Neural cell (in vitro differentiated cells): Measurements from ENCODE around the gene UTP6.

GRCh38 chr17:31549055-31549366 lies 157.5 kb downstream of the RAB11FIP4 start:
- RAMPAGE, long total RNA = no peak

- RAMPAGE, long total RNA = no peak
Measured at GRCh38 chr17:31549367-31550347, 158.2 kb downstream of the RAB11FIP4 start.

DNA sequence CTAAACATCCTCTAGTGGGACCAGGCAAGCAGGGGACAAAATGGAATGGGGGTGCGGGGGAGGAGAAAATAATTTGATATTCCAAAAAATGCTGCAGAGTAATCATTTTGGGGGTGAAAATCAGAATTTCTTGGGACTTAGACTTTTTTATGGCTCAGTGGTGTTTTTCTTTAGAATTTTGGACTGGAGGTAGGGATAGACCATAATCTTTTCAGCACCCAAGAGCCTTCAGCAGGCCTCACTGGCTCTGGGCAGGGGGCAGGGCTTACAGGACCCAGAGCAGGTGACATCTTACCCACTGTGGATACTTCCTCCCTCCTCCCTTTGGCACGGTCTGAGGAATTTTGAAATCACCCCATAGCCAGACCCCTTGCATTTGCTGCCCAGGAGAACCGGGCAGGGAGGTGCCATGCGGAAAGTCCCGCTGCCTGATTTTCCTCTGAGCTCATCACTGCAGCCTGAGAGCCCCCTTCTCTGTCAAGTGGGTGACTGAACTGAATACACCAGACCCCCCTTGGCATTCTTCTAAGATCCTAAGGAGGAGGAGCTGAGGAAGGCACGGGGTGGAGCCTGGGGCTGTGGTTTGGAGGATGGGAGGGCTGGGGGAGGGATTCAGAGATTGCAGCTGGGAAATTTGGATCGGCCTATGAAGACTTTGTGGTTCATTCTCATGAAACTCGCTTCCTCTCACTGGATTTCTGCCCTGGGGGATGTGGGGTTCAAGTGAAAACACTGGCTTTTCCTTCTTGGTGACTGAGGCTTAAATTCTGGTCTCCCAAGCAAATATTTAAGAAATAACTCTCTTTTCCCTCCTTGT lies 173.4 kb downstream of the RAB11FIP4 start:
- RAMPAGE, long total RNA = no peak

DNA sequence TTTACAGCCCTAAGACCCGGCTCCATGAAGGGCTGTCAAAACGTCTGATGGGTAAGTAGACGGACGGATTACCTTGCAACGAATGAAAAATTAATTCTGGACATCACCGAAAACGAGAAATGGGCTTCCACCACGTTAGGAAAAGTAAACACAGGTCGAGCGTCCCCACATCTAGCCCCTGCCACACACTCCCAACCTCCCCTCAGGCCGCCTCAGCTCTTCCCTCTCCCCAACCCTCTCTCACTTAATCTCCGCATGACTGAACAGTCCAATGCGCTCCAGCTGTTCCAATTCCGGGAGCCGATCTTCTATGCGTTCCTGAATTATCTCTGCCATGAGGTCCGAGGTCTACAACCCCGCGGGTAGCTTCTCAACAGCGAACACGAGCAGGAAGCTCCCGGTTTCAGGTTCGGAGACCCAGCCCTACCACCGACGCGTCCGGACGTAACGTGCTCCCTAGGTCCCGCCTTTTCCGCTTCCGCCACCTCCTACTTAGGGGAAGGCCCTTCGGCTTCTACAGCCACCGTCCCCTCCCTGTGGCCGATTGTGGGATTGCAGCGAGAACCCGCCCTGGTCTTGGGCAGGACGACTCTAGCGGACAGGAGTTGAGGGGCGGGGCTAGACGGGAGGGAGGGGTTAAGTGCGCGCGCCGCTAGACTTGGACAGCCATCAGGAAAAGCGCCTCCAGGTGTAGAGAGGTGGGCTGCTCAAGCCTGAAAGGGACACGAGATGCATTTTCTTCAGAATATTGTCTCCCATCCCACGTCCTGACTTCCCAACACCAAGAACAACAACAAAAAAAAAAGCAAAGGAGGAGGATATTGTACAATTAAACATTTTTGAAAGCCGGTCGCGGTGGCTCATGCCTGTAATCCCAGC lies at the start of gene UTP6:
TSS of gene UTP6 (minus strand) at position 417 of the 879 bp plus-strand sequence.
- RAMPAGE, long total RNA = start-site peak on the minus strand centred at position 411 of the sequence, 72 bp wide, 2,499 and 708 reads in 2 replicates

DNA sequence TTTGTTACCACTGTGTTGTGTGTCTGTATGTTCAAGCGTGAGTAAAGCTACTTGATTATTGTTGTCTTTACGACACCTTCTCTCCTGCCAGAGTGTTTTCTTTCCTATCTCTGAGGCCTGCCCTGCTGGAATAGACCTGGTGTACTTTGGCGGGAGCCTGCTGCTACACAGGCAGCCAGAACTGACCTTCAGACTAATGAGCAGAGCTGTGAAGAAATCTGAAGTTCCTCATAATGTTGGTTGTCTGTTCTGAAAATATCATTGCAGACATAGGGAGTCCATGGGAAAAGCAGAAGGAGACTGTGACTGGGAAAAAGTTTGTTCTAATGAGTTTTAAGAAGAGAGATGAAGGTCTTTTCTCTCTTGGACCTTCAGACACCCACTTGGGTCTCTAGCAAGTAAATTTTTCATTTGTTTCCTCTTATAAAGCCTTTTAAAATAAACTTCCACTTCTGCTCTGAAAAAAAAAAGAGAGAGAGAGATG lies 9.9 kb downstream of the RHOT1 start:
- RAMPAGE, long total RNA = no peak

- RAMPAGE, long total RNA = no peak
Measured at GRCh38 chr17:32340967-32341541, 919 bp downstream of the C17orf75 start.

DNA sequence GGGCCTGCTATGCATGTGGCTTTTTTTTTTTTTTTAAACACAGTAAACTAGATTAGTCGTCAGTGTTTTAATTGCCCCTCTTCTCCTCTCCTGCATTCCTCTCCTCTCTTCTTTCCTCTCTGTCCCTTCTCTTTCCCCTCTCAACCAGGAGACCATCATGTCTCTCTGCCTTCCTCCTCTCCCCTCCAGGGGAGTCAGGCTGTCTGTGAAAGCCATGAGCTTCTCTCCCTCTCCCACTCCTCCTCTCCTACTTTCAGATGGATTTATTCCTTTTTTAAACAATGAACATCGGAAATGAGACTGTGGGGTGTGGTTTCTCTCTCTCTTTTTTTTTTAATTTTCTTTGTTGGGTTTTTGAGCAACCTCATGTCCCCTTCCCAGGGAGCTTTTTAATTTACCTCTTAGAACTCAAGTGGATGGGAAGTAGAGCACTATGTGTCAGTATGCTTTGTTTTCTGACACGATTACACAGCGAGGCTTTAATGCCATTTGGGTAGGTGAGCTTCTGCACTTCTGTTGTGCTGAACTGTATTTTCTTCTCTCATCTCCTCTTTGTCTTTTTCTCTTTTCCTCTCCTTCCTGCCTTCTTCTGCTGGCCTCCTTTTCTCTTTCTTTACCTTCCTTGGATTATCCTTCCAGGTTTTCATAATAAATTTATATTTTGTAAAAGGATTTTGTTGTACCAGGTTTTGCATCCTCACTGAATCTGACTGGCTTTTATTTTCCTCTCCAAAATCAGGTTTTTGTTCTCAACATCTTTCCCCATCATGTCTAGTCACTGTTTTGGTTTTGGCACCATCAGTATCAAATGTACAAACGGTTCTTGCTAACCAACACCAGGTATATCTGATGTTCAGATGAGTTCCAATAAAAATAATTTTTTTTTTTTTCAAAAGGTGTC lies 5.1 kb upstream of the CDK5R1 start:
- RAMPAGE, long total RNA = no peak

DNA sequence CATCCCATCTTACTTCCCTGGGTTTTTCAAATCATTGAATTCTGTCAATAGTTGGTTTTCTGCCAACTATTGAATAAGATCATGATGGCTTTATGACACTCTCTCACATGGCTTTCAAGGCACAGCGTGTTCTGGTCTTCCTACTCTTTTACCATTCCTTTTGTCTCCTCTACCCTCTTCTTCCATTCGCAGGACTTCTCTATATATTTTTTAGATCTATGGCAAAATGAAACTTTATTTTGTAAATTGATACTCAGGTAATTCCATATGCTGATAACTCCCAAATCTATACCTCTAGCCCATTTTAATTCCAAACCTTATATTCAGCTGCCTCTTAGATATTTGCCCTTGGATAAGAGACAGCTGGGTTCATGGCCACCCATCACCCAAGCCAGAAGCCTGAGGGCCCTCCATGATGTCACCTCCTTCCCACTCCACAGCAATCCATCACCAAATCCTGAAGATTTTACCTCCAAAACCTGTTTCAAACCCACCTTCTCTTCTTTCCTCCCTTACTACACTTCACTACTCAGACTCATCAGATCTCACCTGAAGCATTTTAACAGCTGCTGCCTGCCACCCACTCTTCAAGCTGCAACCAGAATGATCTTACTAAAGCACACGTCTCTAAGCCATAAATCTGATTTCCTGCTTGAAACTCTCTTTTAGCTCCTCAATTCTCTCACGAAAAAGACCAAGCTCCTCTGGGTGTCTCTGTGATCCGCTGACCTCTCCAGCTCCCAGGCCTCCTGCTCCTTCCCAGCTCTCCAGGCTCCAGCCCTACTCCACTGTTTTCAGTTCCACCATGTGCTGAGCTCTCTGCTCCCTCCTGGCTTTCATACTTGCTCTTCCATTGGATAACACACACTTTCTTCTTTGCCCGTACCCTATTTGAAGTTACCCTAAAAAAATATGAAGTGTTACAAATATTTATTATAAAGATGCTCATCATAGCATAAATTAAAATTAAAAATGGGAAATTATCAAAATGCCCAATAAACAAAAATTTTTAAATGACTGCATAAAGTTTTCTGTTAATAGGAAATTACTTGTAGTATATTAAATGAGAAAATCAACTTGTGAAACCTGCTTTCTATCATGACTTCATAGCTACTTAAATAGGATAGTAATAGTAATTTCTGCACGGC lies 46.5 kb downstream of the CDK5R1 start:
- RAMPAGE, long total RNA = no peak

GRCh38 chr17:32795493-32795880 lies 81.4 kb downstream of the MYO1D start:
- RAMPAGE, long total RNA = no peak

DNA sequence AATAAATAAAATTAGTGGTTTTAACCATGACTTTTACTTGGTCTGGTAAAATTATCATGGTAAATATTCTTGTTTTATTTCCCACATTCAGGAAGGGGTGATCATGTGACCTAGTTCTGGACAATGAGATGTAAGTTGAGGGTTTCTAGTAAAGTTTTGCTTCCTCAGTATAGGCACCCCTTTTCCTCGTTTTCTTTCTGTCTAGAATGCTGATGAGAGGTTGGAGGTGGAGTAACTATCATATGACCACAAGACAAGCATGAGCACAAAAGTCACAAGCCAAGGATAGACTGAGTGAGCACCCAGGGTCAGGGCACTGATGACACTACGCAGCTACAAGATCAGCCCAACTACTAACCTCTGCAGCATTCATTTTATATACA lies 53.9 kb downstream of the MYO1D start:
- RAMPAGE, long total RNA = no peak

DNA sequence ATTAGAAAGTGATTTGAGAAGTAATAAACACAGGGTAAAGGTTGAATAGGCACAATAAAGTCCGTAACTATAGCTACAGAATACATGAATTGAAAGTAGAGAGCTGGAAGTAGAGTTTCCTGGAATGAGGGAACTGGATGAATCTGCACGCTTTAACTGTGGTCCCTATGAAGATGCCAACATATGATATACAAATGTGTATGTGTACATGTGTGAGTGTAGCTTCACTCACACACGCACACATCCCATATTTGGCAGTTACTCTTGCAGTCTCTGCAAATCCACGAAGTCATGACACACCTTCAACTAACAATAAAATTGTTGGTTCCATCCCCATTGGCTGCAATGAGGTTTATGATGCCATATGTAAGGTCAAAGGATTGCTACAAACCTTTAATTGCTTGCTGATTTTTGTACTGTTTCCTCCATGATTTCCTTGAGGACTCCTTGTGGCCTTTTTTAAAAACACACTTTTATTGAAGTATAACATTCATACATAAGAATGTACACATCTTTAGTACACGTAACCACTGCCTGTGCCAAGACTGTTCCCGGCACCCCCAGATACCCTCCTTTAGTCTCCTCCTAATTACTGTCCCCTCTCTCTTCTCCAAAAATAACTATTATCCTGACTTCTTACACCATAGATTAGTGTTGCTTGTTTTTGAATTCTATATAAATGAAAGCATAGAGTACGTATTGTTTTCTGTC lies 22.0 kb downstream of the MYO1D start:
- RAMPAGE, long total RNA = no peak

GRCh38 chr17:32943698-32944324 lies 15.9 kb downstream of the TMEM98 start:
- RAMPAGE, long total RNA = no peak

GRCh38 chr17:33803583-33804117 lies 451.4 kb upstream of the CCL2 start:
- RAMPAGE, long total RNA = no peak

GRCh38 chr17:33964223-33964853 lies 290.7 kb upstream of the CCL2 start:
- RAMPAGE, long total RNA = no peak

GRCh38 chr17:34387011-34387748 lies 24.1 kb upstream of the CCL1 start:
- RAMPAGE, long total RNA = no peak

DNA sequence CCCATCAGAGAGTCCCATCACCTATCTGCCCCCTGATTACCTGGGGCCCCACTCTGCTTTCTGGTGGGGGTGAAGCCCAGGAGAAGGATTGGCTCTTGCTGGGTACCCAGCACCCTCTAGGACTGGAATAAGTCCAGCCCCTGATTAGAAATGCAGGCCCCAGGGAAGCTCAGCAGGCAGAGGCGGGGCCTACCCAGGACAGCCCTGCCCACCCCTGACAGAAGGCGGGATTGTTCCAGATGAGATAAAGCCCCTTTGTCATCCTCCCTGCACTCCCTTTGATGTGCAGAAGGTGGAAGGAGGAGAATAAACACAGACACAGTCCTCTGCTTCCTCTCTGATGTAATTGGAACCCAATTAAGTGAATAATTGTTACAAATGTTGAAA lies 19.0 kb downstream of the TMEM132E start:
- RAMPAGE, long total RNA = no peak

- RAMPAGE, long total RNA = no peak
Measured at GRCh38 chr17:34961710-34962780, 705 bp downstream of the ZNF830 start.

DNA sequence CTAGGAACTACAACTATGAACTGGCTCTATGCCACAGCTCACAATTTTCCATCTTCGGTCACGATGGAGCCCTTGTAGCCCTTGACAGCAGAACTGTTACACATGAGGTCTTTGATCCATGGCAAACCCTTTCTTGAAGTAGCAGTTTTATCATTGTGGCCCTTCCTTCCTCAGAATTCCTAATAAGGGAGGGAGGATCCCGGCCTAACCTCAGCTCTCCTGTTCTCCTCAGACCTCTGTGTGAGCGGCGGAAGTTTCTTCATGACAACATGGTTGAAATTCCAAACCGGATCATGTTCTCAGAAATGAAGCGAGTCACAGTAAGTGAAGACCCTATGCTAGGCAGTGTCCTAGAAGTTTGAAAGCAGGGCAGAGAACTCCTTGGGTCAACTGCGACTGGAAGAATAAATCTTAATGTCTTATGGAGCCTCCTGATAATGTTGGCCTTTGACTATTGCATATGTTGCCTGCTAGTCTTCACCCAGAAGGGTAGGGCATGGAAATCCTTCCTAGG lies 17.3 kb downstream of the LIG3 start:
- RAMPAGE, long total RNA = no peak

DNA sequence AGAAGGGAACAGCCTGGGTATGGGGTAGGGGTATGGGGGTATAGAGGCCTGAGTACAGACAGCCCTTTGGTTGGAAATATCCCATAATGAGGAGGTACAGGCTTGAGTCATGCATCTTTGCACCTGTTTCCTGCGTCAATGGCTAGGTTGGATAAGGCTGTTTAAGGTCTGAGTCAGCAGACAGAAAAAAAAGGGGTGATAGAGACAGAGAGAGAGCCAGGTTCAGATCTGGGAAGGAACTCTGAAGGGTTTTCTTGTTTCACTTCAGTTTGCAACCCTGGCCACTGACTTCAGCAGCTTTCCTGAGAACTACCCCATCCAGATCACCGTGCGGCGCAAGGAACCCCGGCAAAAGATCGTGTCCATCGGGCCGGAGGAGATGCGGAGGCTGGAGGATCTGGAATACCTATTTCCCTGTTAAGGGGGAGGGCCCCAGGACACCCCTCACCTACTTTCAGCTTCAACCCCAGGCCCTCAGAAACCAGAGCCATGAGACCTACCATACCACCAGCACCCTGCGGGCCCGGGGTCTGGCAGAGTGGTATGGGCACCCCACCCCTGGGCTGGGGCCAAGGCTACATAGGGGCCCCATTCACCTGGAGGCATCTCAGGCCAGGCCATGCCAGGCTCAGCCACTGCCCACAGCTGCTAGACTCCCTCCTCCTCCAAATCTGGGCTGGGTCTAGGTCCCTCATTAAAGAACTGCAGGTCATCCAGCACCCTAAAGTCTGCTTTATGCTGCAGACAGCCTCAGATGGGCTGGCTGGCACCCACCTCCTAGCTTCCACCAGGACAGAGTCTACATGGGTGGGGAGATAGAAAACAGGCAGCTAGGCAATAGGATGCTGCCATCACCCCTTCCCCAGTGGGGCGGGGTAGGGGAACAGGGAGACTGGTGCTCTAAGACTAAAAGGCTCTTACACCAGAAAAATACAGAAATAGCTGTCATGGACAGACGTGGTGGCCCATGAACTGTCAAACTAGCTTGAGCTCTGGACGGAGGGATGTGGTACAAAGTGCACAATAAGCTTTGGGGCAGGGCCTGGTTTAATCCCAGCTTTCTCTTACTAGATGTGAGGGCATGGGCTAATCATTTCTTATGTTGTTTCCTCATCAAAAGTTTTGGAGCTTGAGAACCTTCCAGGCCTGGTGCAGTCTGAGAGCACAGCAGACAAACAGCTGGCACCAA lies 9.0 kb downstream of the FNDC8 start:
- RAMPAGE, long total RNA = no peak

- RAMPAGE, long total RNA = no peak
Measured at GRCh38 chr17:35345576-35346256, 27.7 kb downstream of the SLFN11 start.